Mesenchymal stem cell of Wharton's jelly (primary cell): ENCODE data around the genes SBK2, SBK3 and NLRP4.

DNA sequence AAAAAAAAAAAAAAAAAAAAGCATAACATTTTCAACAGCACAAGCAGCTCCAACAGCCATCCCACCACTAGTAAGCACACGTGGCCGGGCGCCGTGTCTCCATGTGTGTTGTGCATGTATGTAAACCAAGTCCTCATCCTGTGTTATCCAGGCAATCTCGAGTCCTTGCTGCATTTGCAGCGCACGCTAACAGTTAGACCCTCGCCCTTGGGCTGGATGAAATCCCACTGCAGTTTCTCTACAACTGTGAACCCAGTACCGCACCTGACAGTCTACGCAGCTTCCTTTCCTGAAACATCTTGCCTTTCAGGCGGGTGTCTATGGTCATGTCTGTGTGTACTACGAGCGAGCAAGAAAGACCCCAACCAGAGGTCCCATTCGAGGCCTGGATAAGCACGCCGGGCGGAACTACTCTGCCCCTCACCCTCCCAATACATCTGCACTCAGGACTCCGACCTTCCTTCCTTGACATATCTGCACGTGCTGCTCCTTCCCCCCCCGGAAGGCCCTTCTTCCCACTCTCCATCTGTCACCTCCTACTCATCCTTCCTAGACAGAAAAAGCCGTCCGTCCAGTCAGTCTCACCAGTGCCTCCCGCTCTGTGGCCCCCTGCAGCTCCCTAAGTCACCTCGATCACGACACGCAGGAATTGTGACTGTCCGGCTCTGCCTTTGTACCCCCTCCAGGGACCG, 1.6 kb downstream of the PPP6R1 start:
- CAGE, long polyA plus RNA, result no peak

- CAGE, long polyA plus RNA, result no peak
These were observed 3.4 kb downstream of the HSPBP1 start for GRCh38 chr19:55276123-55277263.

GRCh38 chr19:55312166-55312852, 12.8 kb downstream of the TMEM150B start:
- CAGE, long polyA plus RNA, result no peak

GRCh38 chr19:55331732-55332100, 6.6 kb upstream of the TMEM150B start:
- CAGE, long polyA plus RNA, result no peak

DNA sequence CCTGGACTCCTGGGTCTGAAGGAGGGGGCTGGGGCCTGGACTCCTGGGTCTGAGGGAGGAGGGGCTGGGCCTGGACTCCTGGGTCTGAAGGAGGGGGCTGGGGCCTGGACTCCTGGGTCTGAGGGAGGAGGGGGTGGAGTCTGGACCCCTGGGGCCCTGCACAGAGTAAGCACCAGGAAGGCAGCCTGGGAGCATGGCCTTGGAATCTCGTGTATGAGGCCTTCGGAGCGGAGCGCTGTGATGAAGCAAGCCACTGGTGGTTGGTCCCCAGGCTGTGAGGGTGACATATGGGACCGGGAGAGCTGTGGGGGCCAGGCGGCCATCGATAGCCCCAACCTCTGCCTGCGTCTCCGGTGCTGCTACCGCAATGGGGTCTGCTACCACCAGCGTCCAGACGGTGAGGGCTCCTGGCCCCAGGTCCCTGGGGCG, 710 bp downstream of the TMEM190 start:
- CAGE, long polyA plus RNA, result no peak

DNA sequence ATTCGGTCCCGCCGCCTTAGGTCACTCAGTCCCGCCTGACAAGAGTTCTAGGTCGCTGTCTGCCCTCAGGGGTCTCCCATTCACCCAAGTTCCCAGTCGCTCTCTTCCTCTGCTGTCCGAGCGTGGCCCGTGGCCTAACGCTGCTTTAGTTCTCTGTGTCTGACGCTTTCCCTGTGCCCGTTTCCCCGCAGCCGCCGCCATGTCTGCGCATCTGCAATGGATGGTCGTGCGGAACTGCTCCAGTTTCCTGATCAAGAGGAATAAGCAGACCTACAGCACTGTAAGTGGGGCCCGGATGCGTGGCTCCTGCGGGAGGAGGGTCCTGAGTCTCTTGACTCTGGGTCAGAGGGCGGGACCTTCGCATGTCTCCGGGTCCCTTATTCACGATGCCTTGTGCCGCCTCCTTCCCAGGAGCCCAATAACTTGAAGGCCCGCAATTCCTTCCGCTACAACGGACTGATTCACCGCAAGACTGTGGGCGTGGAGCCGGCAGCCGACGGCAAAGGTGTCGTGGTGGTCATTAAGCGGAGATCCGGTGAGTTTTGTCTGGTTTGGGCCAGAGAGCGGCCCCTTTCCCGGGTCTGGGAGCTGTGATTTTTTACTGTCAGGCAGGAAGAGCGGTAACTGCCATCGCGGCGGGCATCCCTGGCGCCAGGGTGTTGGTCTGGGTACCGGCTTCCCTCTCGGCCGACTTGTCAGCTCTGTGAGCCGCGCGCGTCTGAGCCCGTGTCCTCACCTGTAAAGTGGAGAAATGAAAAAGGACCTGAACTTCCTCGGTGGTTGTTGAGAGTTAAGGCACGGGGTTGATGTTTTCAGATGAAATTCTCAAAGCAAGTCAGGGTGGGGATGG, 652 bp downstream of the RPL28 start:
- CAGE, long polyA plus RNA, result no peak

DNA sequence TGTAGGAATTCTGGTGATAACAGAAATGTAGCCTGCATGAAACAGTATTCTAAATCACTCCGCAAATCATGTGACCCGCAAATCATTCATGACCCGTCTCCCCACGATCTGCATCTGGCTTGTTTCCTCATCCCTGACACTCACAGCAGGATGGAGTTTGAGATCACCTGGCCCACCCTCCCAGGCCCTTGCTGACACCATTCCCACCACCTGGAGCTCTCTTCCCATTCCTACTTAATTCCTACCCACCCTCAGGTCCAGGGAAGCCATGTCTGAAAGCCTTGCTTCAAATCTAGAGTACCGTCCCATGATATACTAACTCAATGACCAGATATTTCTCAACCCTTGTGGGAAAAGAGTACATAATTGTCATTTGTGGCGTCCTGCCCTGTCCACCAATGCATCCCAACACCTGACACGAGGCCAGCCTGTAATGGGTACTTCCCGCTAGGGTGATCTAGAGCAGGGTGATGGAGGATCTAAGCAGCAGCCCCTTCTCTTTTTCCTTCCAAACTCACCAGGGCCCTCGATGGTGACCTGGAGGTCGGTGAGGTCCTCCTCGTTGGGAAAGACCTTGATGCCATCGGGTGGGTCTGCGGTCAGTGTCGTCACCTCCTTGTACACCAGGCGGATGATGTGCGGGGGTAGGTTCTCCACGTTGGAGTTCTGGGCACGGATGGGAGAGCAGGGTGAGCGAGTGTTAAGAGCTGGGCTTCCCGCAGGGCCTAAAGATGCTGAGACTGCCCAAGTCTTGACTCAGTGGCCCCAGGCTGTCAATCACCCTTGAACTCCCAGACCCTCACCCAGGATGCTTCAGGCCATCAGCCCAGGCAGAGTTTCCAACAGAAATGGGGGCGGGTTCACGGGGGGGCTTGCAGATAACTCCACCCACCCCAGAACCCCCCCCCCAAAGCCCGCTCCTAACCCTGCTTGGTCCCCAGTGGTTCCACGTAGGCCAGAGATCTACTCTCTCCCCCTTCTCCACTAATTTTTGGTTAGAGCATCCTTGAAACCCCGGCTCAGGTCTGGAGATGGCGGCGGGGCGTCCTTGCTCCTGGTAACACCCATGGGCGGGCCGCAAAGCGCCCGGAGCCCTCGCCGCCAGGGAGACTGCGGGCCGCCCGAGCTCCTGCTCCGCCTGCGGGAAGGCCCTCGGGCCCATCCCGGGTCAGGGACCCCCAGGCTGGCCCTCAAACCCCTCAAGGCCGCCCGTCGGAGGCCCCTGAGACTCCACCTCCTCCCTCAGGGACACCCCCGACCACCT, 859 bp downstream of the UBE2S start:
- CAGE, long polyA plus RNA, result no peak

- CAGE, long polyA plus RNA, result no peak
These were observed 2.8 kb downstream of the SSC5D start for GRCh38 chr19:55490921-55491610.

DNA sequence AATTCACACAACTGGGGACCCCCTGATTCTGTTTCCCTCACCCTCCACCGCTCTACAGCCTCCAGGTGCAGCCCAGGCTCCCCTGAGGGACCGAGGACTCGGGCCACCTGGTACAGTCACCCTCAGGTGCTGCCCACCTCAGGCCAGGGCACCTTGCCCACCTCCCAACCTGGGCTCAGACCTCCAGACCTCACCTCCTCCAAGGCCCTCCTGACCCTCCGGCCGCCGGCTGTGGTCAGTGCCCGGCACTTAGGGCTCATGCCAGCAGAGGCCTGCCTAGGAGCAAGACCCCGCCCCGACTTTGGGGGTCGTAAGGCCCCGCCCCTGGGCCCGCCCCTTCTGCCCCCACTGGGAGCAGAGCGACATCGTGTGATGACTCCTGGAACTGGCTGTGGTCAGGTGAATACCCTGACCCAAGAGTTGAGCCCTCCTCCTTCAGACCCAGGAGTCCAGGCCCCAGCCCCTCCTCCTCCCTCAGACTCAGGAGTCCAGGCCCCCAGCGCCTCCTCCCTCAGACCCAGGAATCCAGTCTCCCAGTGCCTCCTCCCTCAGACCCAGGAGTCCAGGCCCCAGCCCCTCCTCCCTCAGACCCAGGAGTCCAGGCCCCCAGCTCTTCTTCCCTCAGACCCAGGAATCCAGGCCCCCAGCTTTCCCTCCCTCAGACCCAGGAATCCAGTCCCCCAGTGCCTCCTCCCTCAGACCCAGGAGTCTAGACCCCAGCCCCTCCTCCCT, at the start of gene SBK2:
Gene SBK2, minus strand, starts transcription at position 274 of the 732 bp plus-strand sequence.
- CAGE, long polyA plus RNA, result no peak

- CAGE, long polyA plus RNA, result no peak
These were observed at the start of gene SBK3 for GRCh38 chr19:55545492-55546808. TSS of gene SBK3 (minus strand) at chr19:55545543.

- CAGE, long polyA plus RNA, result no peak
These were observed 6.3 kb downstream of the FIZ1 start for GRCh38 chr19:55592799-55593610.

GRCh38 chr19:55640471-55640876, 328 bp upstream of the ZNF580 start:
- CAGE, long polyA plus RNA, result no peak

DNA sequence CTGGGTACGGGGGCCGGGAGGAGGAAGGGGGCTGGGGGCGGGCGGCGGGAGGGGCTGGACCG, 153 bp downstream of the ZNF581 start:
- CAGE, long polyA plus RNA, result no peak

DNA sequence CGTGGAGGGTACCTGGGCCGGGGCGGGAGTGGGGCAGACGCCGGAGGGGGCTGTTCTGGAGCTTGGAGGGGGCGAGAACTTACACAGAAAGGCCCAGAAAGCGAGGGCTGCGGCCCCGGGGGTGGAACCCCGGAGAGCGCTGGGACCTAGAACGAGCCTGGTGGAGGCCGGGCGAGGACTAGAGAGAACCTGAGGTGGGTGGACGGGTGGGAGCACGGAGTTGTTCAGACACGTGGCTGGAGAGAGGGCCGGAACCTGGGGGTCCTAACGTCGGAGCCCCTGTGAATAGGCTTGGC, 332 bp downstream of the ZNF581 start:
- CAGE, long polyA plus RNA, result no peak

- CAGE, long polyA plus RNA, result no peak
These were observed 10.3 kb downstream of the EPN1 start for GRCh38 chr19:55685216-55685867.

- CAGE, long polyA plus RNA, result no peak
These were observed at the start of gene NLRP4 for GRCh38 chr19:55836243-55837077. TSS of gene NLRP4 (plus strand) at chr19:55836540.

GRCh38 chr19:56085725-56086381, 35.2 kb downstream of the ZNF787 start:
- CAGE, long polyA plus RNA, result no peak

GRCh38 chr19:56106233-56106881, 14.7 kb downstream of the ZNF787 start:
- CAGE, long polyA plus RNA, result no peak

DNA sequence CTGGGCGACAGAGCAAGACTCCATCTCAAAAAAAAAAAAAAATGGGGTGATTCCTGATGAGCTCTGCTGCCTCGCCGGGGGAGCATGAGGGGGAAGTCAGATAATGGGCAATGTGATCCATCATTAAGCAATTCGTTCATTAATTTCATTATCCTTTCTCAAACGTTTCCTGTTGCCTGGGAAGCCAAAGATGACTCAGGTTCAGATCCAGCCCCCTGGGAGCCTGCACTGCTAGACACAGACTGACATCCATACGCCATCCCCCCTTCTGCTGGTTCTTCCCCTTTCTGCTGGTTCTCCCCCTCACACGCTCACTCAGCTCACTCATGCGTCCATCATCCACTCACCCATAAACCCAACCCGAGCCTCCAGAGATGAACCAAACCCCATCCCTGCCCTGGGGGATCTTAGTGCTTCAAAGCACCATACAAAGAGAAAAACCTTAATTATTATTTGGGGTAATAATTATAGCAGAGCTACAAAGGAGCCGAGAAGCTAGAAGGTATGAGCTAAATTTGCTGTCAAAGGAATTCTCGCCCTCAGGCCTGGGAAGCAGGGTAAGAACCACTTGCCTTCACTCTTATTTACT, 7.2 kb upstream of the ZNF444 start:
- CAGE, long polyA plus RNA, result no peak

- CAGE, long polyA plus RNA, result no peak
These were observed 421 bp downstream of the ZSCAN5A start for GRCh38 chr19:56314365-56314471.